Metastatic Breast Carcinoma in the Ovary (tissue), 3 donors: ENCODE measurements around the gene GPAM.

- PRO-cap, 3 experiments, result peak in 3 of 3 experiments; most common plus-strand start chr10:110918775 (in 2); most common minus-strand start chr10:110918508 (in 2)
Observed at GRCh38 chr10:110918011-110919082, 633 bp downstream of the BBIP1 start.

GRCh38 chr10:110923980-110924626, 4.7 kb downstream of the SHOC2 start:
- PRO-cap, 3 experiments, result no peak in any of the 3 experiments

GRCh38 chr10:110931702-110932607, 12.6 kb downstream of the SHOC2 start:
- PRO-cap, 3 experiments, result no peak in any of the 3 experiments

DNA sequence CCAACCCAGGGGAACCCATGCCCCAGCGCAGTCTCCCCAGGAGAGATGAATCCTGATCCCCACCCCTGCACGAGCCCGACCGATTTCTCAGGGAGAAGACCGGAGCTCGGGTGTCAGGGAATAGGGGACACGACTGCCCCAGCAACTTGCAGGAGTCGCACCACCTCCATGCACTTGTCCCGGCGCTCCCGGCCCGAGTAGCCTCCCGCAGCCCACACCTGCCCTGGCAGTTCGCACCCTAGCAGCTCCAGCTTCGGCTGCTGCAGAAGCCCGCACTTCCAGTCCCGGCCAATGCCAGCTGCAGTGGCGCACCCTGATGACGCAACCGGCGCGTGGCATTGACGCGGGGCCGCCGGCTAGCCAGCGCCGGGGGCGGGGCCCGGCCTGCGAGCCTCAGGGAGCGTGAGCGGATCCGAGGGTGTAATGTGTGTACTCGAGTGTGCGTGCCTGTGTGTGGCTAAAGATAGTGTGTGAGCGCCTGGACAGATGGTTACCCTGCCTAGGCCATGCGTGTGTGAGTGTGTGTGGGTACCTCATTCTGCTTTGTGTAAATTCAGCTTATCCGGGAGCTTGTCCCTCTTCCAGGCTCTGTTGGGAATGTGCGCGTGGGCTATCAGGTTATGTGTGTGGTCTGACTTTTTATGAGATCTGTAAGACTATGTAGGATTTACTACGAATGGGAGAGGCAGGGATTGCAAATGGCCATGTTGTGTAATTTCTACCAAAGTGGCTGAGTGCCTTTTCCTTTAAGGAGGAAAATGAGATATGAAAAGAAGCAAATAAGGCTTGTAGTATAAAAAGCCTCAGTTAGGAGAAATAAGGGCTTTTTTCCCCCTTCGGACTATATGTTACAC, at the start of gene GPAM:
Gene GPAM, minus strand, starts transcription at position 310 of the 854 bp plus-strand sequence.
- PRO-cap, 3 experiments, result peak in 3 of 3 experiments; most common plus-strand start position 363 of the sequence (in 3); most common minus-strand start position 293 of the sequence (in 3)

GRCh38 chr10:112209414-112209775, 25.8 kb upstream of the GPAM start:
- PRO-cap, 3 experiments, result no peak in any of the 3 experiments

DNA sequence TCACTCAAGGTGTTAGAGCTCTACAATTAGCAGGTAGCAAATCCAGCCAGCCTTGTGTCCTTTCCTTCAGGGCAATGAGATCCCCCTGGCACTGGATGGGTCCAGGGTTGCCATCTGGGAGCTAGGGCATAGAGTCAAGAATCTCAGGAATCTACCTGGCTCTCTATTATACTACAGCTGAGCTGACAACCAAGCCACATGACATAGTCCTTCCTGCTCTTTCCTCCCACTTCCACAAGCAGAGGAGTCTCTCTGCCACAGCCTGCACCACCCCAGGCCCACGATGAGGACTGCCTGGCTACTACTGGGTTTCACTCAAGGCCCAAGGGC, 41.2 kb upstream of the TECTB start:
- PRO-cap, 3 experiments, result no peak in any of the 3 experiments

- PRO-cap, 3 experiments, result no peak in any of the 3 experiments
Observed at GRCh38 chr10:112261257-112261592, 22.0 kb upstream of the TECTB start.

DNA sequence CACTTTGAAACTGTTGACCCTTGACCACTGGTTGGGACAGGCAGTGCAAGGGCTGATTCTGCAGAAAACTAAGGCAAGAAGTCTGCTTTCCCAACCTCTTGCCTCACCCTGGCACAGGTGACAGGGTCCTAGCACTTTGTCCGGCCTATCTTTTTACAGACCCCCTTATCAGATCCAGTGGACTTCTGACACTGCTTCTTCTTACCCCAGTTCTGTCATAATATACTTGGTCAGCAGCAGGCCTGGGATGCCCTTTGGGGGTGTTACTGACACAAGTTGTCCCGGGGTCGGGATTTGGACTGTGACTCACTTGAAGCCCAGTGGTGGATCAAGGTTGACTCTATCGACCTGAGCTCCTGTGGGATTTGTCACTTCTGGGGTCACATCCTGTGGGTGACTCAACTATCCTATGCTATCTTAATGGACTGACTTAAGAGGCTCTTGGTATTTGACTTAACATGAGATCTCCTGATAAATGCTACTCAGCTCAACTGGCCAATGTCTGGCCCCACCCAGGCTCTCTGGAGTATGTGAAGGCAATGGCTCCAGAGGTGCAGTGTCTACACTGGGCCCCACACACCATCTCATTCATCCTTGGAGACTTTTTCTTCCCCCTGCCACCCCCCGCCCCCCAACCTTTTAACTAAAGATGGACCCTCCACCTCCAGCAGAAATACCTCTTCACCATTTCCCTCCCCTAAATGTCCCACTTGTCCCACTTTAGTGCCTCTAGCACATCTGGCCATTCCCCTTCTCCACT, 6.1 kb downstream of the ACSL5 start:
- PRO-cap, 3 experiments, result no peak in any of the 3 experiments

GRCh38 chr10:112803737-112804416, 146.2 kb upstream of the TCF7L2 start:
- PRO-cap, 3 experiments, result no peak in any of the 3 experiments

GRCh38 chr10:112898456-112898834, 51.6 kb upstream of the TCF7L2 start:
- PRO-cap, 3 experiments, result no peak in any of the 3 experiments

GRCh38 chr10:112914578-112914948, 35.5 kb upstream of the TCF7L2 start:
- PRO-cap, 3 experiments, result no peak in any of the 3 experiments

DNA sequence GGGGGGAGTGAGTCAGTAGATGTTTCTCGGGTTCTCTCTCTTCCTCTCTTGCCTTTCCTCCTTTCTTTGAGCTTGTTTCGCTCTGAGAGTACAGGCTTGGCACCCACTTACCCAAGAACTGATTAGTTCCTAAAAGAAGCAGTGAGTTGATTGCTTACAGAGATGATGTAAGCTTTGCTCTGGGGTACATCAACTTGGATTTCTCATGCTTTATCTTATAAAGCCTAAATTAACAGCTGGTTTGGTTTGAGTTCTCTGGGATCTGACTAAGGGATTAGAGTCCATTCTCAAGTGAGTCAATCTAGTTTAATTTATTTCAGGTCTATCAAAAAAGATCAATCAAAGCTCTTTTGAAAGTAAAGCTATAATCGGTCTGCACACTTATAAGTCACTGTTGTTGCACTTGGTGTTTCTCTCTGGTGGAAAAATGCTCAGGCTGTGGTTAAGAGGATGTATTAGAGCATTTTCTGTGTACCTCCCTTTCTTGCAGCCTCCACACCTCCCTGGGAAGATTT, 36.2 kb downstream of the TCF7L2 start:
- PRO-cap, 3 experiments, result no peak in any of the 3 experiments

DNA sequence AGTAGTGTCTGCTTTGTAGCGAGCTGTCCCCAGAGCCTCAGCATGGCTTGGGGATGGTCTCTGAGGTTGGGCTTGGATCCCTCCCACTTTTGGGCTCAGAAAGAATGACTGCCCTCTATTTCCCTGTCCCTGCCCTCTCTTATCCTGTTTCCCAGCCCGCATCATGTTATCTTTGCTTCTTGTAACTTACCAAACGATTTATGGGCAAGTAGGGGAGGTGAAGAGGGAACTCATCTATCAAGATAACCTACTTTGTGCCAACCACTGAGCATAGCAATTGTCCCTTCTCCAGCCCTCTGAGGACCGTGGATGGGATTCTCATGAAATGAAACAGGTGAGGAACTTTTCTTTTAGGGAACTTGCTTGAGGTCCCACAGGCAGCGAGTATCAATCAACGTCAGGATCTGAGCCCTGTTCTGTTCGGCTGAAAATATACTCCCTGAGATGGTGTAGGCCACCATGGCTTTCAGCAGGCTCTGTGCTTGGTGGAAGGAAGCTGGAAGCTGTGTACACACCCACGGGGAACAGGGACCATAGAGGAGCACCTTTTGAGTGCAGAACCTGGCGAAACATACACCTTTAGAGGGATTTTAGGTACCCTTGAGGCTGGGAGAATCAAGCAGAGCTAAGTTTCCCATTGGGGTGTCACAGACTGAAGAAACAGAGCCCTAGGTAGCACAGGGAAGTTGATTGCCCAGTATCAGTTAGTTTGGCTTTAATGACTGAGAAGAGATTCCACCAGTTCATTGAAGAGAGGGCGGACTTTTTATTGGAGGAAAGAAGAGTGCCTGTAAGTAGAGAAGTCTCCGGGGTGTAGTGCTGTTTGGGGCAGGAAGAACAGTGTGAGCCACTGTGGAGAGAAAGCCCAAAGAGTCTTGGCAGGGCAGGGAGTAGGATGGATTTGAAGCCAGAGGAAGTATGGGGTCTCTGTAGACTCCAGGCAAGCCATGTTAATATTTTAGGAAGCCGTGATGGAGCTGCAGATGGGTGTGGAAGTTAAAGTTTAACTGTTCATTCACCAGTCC, 53.6 kb downstream of the TCF7L2 start:
- PRO-cap, 3 experiments, result no peak in any of the 3 experiments

DNA sequence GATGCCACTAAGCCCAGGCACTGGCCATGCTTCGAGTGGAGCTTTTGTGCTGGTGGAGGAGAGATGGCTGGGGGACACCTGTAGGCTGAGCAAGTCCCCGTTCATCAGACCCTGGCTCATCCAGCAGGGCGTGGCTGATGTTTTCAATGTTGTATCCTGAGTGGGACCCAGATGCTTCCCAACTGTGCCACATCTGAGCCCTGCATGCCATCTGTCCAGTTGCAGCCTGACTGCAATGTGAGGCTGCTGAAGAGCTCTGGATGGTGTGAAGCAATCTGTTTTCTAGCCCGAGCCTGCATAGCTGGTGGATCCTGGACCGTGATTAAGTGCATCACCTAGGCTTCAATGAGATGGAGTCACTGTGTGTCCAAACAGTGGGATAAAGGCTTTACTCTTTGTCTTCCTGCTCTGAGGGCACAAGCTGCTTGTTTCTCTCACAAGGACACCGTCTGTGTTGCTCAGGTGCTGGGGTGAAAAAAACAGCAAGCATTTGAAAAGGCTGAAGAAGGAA, 99.8 kb downstream of the TCF7L2 start:
- PRO-cap, 3 experiments, result no peak in any of the 3 experiments

DNA sequence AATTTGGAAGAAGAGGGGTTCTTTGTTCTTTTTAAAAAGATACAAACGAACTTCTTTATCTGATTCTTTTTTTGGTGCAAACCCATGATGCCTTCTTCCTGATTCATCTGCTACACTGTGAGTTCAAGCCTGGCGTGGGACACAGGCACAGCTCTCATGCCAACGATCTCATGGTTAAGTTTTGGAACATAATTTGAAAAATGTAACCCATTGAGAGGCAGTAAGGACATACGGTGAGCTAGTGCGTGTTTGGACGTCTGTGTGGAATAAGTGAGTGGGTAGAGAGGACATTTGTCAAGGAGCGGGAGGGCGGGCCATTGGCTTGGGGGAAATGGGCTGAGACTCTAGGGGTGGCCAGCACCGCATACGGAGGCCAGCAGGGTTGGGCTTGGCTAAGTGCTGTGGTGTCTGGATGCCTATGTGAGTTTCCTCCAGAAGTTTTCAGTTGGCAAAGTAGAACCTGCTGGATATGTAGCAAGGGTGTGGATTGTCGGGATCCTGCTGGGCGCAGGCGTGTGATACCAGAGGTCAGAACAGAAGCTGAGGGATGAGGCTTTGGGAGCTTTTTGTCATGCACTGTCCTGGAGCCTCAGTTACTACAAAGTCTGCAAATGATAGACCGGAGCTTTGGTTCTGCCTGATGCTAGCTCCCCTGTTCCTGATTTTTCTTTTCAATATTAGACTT, 103.0 kb downstream of the TCF7L2 start:
- PRO-cap, 3 experiments, result no peak in any of the 3 experiments

DNA sequence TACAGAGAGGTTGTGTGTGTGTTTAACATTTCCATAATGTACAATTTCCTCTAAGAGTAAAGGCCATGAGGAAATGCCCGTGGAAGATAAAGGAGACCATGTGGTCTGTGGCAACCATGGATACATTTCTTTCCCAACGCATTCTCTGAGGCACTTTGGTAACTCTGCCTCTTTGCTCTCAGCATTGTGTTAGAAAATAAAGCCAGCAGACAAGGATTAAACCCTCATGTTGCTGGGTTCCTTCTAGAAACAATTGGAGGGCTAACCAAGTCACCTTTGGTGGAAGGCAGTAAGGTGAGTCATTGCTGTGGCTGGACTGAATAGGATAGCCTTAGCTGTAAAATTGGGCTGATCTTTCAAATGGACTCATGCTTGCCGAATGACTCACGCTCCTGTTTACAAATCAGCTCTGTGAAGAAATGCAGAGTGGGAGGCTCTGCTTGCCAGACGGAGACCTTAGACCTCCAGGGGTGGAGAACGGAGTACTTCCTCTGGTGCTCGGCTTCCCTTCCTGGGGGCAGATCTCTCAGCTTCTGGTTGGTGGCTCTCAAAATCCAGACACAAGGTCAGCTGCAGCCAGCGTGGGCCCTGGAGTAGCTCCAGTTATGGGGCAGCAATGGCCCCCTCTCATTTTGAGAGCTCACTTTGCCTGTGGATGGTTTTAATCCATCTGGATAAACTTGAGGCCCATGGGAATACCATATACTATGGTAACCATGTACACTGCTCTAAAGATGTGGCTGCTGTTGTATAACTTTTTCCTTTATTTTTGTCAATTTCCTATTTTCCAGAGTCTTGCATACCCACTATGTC, 137.3 kb downstream of the TCF7L2 start:
- PRO-cap, 3 experiments, result no peak in any of the 3 experiments

DNA sequence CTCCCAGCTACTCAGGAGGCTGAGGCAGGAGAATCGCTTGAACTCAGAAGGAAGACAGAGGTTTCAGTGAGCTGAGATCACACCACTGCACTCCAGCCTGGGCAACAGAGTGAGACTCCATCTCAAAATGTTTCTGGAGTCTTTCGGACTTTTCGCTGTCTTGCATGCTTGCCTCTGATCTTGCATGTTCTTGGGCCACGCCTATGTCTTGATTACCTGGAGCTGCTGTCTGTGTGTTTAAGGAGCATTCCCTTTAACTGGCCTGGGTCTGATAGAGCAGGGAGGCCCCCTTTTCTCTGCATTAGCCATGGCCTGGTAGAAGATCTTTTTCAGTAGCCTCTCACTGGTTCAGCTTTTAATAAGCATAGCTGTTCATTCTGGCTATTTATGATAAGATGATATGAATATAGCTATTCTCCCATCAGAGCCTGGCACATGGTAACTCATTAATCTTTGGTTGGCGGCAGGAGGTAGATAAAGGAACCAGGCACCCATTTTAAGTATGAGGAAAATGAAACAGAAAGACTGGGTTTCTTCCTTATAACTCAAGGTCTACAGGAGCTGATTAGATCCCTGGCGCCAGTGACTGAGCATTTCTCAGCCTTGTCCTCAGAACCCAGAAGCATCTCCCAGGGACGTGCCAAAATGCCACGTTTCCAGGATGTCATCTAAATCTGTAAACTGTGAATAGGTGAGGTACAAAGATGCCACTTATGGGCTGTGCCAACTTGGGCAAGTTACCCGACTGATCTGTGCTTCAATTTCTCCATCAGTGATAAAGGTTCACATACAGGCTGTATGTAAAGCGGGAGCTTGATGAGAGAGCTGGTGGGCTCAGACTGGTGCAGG, 141.8 kb downstream of the TCF7L2 start:
- PRO-cap, 3 experiments, result no peak in any of the 3 experiments

GRCh38 chr10:113096360-113096925, 146.4 kb downstream of the TCF7L2 start:
- PRO-cap, 3 experiments, result no peak in any of the 3 experiments

DNA sequence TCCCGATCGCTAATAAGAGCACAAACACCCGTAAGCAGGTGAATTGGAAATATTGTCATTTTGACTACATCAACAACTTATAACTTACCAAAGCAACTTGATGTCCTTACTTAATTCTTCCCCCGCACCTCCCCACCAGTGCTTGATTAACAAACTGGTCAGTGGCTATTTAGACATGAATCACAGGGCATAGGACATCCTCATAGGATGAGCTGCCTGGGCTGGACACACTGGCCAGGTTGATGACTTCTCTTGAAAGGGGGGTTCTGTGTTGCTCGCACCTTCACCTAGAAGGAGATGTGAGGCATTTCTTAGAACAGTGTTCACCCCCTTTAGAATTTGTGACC, 163.2 kb downstream of the TCF7L2 start:
- PRO-cap, 3 experiments, result no peak in any of the 3 experiments

GRCh38 chr10:113113800-113114798, 164.1 kb downstream of the TCF7L2 start:
- PRO-cap, 3 experiments, result no peak in any of the 3 experiments